Tibial nerve (tissue), 3 donors: ENCODE measurements around a stretch of chr21.

DNA sequence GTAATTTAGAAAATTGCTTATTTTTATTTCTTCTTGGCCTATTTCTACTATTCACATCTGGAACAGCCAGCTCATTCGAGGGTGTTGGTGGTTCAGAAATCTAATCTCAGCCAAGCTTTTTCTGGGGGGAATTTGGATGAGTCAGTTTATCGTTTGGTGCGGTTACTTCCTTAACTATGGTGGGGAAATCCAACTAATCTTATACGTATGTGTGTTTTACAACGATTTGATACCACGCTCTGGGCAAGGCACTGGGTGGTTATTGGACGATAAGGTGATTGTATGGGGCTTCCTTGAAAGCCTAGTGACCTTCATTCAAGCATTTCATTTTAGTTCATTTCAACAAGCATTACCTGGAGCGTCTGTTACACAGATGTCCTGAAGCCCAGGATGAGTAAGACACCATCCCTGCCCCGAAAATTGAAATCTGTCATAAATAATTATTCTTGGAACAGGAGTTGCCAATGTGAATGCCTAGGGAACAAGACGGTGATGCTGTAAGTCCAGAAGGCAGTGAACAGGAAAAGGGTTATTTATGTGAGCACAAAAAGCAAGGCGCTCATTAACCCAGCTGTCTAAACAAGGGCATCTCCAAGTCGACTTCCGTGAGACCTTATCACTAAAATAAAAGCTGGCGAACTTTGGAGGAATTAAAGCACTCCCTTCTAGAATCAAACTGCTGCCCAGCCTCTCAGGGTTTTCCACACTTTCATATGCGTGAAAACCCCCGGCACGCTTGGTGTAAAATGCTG lies 52.2 kb upstream of the TMPRSS2 start:
- PRO-cap: no peak
- RAMPAGE, long total RNA, 3 experiments: no peak in any of the 3 experiments

DNA sequence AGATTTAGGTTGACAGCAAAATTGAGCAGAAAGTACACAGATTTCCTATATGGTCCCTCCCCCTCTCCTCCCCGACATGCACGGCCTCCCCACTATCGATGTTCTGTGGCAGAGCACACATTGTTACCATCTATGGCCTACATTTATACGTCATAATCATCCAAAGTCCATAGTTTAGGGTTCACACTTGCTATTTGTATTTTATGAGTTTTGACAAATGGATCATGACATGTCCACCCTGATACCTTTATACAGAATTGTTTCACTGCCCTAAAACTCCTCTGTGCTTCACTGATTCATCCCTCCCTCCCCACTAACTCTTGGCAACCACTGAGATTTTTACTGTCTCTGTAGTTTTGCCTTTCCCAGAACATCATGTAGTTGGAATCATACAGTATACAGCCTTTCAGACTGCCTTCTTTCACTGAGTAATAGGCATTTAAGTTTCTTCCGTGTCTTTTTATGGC lies 66.4 kb upstream of the TMPRSS2 start:
- PRO-cap: no peak
- RAMPAGE, long total RNA, 3 experiments: no peak in any of the 3 experiments

DNA sequence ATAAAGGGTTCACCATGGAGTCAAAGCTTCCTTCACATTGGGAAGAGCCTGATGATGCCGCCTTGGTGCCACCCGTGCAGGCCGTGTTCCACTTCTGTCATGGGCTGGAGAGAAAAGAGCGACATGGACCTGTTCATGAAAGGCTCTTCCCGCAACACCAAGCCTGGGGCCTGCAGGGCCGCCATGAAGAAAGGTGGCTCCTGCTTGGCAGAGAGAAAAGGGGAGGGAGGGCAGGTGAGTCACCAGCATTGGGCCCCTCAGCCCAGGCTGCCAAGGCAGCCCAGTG lies 49.3 kb downstream of the RIPK4 start:
- PRO-cap: no peak
- RAMPAGE, long total RNA, 3 experiments: no peak in any of the 3 experiments

DNA sequence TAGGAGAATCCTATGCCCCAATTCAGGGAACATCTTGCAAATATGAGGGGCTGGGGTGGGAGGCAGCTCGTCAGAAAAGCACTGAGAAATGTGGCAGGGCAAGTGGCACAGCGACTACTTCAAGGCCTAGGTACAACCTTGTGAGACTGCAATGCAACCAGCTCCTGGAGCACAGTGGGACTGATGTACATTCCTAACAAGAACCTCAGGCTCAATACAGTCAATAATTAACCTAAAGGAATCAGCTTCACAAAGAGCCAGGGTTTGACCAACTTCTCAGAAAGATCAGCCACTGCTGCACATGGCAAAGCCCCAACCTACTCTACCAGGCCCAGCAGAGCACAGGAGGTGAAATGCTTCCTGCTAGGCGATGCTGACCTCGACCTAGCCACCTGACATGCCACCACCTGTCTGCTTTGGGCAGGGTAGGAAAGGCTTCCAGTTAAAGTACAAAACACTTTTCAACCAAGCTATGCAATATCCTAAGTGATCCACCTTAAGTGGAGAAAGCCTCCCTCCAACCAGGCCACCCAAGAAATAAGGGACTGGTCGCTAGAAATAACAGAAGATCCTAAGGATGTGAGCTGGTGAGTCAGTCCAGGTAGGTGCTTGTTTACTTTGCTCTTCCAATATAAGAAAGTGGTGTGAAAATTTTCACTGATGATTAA lies 2.2 kb downstream of the RIPK4 start:
- PRO-cap: no peak
- RAMPAGE, long total RNA, 3 experiments: no peak in any of the 3 experiments

- PRO-cap: no peak
- RAMPAGE, long total RNA, 3 experiments: no peak in any of the 3 experiments
These were observed 447 bp upstream of the RIPK4 start for GRCh38 chr21:41767319-41767679.

- PRO-cap: no peak
- RAMPAGE, long total RNA, 3 experiments: no peak in any of the 3 experiments
These were observed 31.7 kb upstream of the RIPK4 start for GRCh38 chr21:41798446-41799057.

GRCh38 chr21:41801049-41801461 lies 34.2 kb upstream of the RIPK4 start:
- PRO-cap: no peak
- RAMPAGE, long total RNA, 3 experiments: no peak in any of the 3 experiments

- PRO-cap: no peak
- RAMPAGE, long total RNA, 3 experiments: no peak in any of the 3 experiments
These were observed 1.0 kb downstream of the PRDM15 start for GRCh38 chr21:41877735-41878878.

DNA sequence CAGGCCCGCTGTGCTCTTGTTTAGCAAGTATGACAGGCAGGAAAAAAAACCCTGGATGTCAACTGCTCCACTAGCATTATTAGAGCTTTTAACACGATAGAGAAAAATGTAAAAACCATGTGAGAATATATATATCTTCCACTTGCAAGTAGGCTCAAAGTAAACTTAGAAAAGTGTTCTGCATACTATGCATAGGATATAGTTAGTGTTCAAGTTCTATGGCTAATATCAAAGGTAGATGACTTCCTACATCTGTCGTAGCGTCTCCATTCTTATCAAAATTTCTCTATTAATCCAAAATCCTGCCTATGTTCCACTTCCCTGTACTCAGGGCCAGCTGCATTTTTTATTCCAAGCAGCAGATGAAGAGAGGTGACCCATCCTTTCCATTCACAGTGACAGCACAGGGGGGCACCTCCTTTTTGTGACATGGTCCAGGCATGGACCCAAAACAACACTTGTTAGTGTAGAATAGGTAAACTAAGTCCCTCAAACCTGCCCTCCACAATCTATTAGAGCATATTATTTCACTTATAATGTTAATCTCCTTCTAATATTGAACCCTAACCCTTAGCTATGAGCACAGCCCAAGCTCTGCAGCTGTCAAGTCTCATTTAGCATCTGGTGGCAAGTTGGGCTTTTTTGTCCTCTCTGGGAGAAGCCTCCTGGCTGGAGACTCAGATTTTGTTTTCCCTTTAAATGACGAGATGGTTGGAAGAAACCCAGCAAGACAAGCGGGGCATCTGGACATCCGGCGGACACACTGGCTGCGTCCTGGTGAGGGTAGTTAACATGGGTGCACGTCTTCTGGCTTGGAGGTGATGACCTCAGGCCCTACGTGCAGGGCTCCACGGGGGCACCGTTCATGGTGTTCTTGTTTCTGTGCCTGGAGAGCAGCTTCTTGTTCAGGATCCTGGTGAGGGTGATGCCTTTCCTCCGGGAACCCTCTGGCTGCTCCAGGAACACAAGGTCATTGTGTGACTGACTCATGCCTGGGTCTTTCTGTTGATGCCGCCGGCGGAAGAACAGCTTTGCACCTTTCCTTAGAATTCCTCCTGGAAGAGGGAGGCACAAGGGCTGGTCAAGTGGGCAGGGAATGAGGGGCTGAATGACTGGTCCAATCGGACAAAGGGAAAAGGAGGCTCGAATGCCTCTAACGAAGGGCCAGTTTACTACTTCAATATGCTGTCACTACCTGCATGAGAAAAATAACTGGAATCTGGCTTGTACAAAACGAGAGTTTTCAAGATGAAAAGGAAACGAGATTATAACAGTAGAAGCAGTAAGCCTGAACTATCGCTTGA lies 9.6 kb upstream of the PRDM15 start:
- PRO-cap: no peak
- RAMPAGE, long total RNA, 3 experiments: no peak in any of the 3 experiments

DNA sequence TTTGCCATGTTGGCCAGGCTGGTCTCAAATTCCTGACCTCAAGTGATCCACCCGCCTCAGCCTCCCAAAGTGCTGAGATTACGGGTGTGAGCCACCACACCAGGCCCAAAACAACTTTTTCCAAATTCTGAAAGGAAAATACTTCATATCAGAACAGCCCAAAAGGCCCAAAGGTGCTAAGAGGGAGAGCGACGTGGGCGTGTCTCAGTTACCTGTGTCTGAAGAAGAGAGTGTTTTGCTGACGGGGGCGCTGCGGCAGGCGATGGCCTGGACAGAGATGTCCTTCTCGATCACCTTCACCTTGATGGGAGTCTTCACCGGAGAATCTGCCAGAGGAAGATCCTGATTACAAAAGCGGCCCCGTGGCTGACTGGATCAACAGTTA lies 26.4 kb upstream of the PRDM15 start:
- PRO-cap: no peak
- RAMPAGE, long total RNA, 3 experiments: no peak in any of the 3 experiments

GRCh38 chr21:41950797-41951752 lies 2.7 kb downstream of the C2CD2 start:
- PRO-cap: no peak
- RAMPAGE, long total RNA, 3 experiments: no peak in any of the 3 experiments

- PRO-cap: no peak
- RAMPAGE, long total RNA, 3 experiments: no peak in any of the 3 experiments
These were observed 15.2 kb upstream of the ZBTB21 start for GRCh38 chr21:42025357-42025809.

DNA sequence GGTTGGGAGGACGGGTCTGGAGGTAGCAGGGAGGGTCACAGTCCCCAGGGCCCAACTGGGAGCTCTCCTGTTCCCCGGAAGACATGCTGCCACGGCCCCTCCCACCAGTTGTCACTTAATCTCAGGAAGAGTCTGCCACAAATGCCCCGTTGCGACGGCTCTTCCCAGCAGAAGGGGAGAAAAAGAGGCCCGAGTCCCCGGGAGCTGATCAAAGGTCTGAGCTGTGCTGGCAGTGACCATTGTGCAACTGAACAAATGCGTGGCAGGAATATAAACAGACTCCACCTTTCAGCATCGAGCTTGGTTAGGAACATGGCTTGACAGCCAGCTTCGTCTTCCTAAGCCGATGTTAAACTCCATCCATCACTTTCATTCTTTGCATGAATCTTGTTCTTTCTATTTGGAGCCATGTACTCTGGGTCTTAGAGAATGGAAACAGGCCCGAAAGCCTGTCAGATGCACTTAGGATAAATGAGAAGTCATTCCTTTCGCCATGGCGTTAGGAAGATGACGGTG lies 27.8 kb upstream of the ZBTB21 start:
- PRO-cap: no peak
- RAMPAGE, long total RNA, 3 experiments: no peak in any of the 3 experiments

DNA sequence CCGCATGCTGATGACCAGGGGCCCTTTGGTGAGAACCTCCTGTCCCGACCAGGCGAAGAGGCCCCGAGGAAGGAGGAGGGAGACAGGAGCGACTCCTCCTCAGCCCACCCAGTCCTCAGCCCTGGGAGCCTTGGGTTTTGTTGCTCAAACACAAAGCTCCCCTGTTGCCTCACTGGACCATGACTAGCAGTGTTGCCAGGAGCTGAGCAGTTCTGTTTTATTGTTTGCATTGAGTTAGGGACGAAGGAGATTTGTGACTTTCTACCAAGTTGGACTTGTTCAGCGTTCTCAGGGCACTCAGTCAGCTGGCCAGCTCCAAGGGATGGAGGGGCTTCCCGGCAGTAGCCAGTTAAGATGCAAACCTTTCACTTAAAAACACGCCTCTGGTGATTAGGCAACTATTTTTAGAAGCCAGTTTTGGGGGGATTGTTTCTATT lies 10.1 kb downstream of the UMODL1 start:
- PRO-cap: no peak
- RAMPAGE, long total RNA, 3 experiments: no peak in any of the 3 experiments

DNA sequence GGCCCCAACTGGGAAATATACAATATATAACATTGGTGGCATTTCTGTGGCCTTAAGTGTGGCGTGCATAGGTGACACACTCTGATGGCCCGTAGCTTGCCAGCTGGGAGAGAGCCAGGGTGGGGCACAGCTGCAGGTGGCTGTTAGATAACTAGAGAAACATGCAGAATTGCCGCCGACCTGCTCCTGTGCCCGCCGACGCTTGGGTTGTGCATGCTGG lies 30.2 kb downstream of the UMODL1 start:
- PRO-cap: no peak
- RAMPAGE, long total RNA, 3 experiments: no peak in any of the 3 experiments

GRCh38 chr21:42261372-42261849 lies 42.5 kb downstream of the ABCG1 start:
- PRO-cap: no peak
- RAMPAGE, long total RNA, 3 experiments: no peak in any of the 3 experiments

GRCh38 chr21:42352359-42352719 lies 1.5 kb upstream of the TFF2 start:
- PRO-cap: no peak
- RAMPAGE, long total RNA, 3 experiments: no peak in any of the 3 experiments

DNA sequence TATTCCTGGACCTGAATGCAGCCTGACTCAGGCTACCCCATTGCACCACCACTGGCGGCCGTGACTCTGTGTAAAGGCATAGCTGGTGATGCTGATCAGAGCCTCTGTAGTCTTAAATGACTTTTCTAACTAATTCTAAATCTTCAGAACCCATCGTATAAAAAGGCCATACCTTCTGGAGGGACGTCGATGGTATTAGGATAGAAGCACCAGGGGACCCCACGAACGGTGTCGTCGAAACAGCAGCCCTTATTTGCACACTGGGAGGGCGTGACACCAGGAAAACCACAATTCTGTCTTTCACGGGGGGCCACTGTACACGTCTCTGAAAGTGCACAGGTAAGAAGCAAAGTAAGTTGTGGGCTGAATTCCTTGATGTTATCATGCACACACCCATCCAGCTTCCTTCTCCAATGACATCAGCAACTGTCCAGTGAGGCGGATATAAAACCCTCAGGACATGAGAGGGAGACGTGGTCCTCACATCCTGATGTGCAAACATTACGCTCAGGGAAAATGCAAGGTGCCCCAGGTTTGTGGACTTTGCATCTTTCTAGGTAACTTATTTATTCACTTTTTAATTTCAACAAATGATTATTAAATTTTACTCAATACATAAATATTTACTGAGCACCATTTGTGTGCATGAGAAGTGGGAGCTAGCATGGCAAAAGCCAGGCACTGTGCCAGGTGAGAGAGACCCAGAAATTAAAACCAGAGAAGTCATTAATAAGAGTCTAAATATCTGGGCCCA lies 3.1 kb downstream of the TFF1 start:
- PRO-cap: no peak
- RAMPAGE, long total RNA, 3 experiments: no peak in any of the 3 experiments

GRCh38 chr21:42388756-42389948 lies 6.7 kb downstream of the TMPRSS3 start:
- PRO-cap: no peak
- RAMPAGE, long total RNA, 3 experiments: no peak in any of the 3 experiments

- PRO-cap: no peak
- RAMPAGE, long total RNA, 3 experiments: no peak in any of the 3 experiments
These were observed 934 bp downstream of the UBASH3A start for GRCh38 chr21:42404590-42405081.